Pericardium (tissue), 1 donor: ENCODE data around the genes NCR2 and PPP2R5D.

DNA sequence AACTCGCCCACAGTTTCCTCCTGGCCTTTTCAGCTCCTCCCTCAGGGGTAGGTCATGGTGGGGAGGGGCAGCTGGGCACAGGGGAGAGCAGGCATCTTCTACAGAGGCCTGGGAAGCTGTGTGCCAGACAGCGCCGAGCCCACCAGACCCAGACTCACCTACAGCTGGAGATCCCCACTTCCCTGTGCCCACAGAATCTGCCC is at the start of gene NCR2:
TSS of gene NCR2 (plus strand) at position 90 of the 203 bp plus-strand sequence.
- RRBS = no CpG with 5 or more reads among the region's 3 CpGs

- RRBS = no CpG with 5 or more reads among the region's 11 CpGs
Measured at GRCh38 chr6:41563015-41563867, 17.1 kb downstream of the FOXP4 start.

GRCh38 chr6:41638943-41639673 is 840 bp downstream of the MDFI start:
- RRBS = 33% methylated on average over 5 of the region's 36 CpGs

- RRBS = no CpG with 5 or more reads among the region's 10 CpGs
Measured at GRCh38 chr6:41655812-41656178, 17.5 kb downstream of the MDFI start.

- RRBS = no CpG with 5 or more reads among the region's 29 CpGs
Measured at GRCh38 chr6:41723244-41724327, 11.8 kb downstream of the TFEB start.

GRCh38 chr6:41736076-41736452 is 656 bp upstream of the TFEB start:
- RRBS = no CpG with 5 or more reads among the region's 3 CpGs

- RRBS = no CpG with 5 or more reads among the region's 7 CpGs
Measured at GRCh38 chr6:41789144-41790203, 2.0 kb downstream of the TOMM6 start.

DNA sequence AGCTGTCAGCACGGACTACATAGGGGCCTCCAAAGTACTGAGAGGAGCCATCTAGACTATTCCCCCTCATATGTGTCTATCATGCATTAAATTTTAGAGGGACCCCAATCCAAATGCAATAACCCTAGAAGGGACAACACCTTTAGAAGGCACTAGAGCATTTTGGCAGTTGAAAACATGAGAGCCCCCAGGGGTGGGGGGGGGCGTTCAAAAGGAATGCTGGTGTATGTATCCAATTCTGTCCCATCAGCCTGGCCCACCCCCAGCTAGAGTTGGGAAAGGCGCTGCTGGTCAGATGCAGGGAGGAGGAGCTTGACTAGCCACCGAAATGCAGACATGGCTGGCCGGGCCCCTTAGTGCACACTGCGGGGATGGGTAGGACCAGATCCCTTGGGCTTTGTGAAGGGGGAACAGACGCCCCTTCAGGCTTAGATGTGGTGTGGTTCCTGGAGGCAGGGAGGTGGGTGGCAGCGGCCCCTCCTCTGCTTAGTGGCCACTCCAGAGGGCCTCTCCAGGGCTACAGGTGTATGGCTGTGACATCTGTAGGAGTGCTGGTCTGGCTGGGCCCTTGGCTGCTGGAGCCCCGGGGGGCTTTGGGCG is 6.1 kb downstream of the CCND3 start:
- RRBS = no CpG with 5 or more reads among the region's 10 CpGs

DNA sequence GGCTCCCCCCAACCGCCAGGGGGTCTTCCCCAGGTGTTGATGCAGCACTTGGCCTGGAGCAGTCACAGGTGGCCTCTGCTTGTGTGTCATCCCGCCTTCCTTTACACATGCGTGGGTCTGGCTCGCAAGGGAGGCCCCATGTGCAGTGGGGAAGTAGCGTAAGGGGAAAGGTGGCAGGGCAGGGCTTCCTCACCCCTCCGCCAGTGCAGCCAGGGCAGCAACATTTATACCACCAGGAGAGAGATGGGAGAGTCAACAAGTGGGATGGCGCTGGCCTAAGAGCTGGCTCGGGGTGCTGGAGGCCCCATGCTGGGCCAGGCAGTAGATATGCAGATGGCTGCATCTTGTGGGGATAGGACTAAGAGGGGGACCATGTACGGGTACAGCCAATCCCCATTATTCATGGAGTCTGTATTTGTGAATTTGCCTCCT is 27.7 kb upstream of the TAF8 start:
- RRBS = no CpG with 5 or more reads among the region's 9 CpGs

DNA sequence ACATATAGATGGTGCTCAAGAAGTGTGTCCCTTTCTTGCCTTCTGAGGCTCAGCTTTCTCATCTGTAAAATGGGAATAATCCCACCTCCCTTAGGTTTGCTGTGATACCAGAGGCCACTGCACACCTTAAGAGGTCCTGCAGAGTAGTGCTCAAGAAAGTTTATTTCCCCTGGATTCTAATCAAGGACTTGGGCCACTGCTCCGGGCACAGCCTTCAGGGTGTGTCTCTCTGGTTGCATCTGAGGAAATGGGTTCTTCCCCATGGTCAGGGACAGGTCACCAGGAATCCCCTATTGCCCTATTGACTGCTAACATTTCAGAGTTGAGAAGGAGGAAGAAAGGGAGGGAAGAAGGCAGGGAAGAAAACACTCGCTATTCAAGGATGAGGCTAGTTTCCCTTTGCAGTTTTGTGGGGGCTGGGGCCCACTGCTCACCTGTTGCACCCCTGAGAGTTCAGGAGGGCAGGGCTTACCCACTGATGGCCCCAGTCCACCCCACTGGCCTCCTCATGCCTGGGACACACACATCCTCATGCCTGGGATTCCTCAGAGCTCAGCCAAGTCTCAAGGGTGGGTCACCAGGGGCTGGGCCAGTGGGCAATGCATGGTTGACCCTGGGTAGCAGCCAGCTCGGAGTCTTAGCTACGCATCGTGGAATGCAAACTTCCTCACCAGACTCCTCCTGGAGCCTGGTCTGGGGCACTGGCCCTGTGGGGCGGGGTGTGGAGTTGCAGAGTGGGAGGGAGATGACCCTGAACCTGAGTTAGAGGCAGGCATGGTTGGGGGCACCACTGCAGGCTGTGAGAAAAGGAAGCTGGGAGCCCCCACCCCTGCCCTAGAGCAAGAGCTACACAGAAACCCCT is 21.2 kb downstream of the C6orf132 start:
- RRBS = no CpG with 5 or more reads among the region's 6 CpGs

DNA sequence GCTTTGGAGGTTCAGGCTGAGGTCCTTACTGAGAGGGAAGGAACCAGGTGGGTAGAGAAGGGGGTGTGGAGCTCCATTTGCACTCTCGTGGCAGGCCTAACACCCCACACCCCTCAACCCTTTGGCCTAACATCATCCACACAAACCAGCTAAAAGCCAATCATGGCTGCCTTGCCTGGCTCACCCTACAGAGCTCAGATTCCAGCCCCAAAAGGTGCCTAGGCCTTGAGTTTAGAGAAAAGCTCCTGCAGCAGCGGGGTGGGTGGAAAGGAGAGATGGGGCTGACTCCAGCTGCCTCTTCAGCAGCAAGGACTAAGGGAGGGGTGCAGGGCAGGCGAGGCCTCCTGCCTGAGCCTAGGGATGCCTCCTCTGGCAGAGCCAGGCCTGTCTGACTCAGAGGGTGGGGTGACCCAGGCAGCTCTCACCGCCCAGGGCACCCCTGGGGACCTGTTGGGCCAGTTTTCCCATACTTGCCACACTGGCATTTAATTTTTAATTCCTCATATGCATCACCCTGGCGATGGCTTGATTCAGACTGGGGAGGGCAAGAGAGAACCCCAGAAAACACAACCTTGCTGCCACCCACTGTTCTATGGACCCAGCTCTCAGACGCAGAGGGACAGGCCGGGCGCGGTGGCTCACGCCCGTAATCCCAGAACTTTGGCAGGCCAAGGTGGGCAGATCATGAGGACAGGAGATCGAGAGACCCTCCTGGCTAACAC is 19.8 kb downstream of the C6orf132 start:
- RRBS = no CpG with 5 or more reads among the region's 12 CpGs

DNA sequence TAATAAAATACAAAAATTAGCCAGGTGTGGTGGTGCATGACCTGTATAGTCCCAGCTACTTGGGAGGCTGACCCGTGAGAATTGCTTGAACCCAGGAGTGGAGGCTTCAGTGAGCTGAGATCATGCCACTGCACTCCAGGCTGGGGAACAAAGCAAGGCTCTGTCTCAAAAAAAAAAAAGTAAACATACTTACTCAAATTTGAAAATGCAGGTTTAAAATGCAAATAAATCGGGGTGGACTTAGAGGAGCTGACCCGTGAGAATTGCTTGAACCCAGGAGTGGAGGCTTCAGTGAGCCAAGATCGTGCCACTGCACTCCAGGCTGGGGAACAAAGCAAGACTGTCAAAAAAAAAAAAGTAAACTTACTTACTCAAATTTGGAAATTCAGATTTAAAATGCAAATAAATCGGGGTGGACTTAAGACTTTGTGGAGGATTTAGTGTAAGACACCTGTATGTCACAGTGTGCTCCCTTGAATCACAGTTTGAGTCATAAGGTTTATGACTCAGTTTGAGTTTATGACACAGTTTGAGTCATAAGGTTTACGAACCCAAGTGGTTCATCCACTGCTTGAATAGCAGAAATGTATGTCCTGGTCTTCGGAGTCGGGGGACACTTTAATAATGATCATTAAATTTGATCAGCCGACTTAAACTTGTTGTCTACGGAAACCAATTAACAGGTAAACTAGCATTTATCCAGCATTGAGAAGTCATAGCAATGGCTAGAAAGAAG is 6.7 kb upstream of the MRPS10 start:
- RRBS = no CpG with 5 or more reads among the region's 10 CpGs

GRCh38 chr6:42316475-42317268 is 99.0 kb upstream of the MRPS10 start:
- RRBS = no CpG with 5 or more reads among the region's 5 CpGs

DNA sequence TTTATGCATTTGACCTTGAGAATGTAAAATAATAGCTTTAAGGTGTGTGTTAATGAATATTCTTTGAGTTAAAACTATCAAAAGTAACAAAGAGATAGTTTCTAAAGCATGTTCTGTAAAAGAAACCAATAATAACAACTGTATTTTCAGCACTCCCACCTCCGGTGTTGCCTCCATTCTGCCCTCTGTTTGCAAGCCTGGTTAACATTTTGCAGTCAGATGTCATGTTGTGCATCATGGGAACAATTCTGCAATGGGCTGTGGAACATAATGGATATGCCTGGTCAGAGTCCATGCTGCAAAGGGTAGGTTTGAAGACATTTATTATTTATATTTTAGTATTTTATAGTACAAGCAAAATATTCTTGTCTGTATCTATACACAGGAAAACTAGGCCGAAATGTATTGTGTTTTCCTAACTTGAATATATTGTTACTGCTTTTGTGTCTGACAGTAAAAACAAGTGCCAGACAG is 70.0 kb downstream of the PRPH2 start:
- RRBS = no CpG with 5 or more reads among the region's 2 CpGs

DNA sequence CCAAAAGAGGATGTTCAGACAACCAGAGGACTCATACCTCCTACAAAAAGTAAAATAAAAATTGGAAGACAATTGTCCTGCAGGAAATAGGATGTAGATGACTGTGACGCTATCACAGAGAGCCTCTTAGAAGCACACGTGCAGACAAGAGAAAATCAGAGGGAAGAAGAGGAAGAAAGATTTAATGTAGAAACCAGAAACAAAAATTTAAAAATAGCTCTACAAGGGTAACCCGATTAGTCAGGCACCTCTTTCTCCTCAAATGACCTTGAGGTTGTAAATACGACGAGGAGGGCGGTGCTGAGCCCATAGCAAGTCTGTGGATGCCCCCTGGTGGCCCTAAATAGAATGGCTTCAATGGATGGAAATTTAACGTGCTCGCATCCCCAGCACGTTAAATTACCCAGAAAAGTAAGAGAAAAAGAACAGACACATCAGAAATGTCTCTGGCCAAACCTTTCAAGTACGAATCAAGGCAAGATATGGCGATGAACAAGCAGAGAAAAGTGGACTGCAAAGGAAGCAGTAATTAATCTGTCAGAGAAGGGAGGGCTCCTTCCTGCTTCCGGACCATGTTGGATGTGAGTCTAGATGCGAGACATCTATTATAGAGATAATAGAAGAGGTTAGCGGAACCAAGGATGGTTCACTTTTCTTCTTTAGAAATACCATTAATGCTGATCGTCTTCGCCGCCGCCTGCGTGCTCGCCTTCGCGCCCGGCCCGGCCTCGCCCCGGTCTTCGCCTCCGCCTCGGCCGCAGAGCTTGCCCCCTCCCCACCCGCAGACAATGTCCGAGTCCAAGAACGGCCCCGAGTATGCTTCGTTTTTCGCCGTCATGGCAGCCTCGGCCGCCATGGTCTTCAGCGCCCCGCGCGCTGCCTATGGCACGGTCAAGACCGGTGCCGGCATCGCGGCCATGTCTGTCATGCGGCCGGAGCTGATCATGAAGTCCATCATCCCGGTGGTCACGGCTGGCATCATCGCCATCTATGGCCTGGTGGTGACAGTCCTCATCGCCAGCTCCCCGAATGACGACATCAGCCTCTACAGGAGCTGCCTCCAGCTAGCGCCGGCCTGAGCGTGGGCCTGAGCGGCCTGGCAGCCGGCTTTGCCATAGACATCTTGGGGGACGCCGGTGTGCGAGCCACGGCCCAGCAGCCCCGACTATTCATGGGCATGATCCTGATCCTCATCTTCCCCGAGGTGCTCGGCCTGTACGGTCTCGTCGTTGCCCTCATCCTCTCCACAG is 4.5 kb upstream of the PRPH2 start:
- RRBS = 11% methylated on average over 5 of the region's 71 CpGs

- RRBS = no CpG with 5 or more reads among the region's 1 CpG
Measured at GRCh38 chr6:42784278-42784550, 2.4 kb downstream of the BICRAL start.

DNA sequence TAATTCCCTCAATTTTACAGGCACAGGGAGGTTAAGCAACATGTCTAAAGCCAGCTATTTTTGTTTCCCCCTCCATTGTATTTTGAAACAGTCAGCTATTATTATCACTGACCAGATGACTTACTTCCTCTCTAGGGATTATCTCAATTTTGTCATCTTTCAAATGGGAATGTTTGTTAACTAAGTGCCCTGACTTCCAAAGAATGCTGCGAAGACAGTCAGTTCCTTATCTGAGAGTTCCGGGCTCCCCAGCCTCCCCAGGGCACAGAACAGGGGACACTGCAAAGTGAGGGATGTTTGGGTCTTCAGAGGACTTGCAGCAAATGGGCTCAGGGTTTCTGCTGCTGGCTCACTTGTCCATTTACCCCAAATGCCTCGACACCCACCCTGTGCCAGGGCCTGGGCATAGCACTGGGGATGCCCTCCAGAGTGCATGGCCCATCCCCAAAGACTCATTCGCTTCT is 5.5 kb upstream of the CNPY3 start:
- RRBS = no CpG with 5 or more reads among the region's 4 CpGs

GRCh38 chr6:42983890-42985120 is at the start of gene PPP2R5D:
Gene PPP2R5D (plus strand): TSS chr6:42984570.
- RRBS = 1% methylated on average over 21 of the region's 66 CpGs

GRCh38 chr6:43014983-43015385 is 935 bp downstream of the KLHDC3 start:
- RRBS = no CpG with 5 or more reads among the region's 2 CpGs

DNA sequence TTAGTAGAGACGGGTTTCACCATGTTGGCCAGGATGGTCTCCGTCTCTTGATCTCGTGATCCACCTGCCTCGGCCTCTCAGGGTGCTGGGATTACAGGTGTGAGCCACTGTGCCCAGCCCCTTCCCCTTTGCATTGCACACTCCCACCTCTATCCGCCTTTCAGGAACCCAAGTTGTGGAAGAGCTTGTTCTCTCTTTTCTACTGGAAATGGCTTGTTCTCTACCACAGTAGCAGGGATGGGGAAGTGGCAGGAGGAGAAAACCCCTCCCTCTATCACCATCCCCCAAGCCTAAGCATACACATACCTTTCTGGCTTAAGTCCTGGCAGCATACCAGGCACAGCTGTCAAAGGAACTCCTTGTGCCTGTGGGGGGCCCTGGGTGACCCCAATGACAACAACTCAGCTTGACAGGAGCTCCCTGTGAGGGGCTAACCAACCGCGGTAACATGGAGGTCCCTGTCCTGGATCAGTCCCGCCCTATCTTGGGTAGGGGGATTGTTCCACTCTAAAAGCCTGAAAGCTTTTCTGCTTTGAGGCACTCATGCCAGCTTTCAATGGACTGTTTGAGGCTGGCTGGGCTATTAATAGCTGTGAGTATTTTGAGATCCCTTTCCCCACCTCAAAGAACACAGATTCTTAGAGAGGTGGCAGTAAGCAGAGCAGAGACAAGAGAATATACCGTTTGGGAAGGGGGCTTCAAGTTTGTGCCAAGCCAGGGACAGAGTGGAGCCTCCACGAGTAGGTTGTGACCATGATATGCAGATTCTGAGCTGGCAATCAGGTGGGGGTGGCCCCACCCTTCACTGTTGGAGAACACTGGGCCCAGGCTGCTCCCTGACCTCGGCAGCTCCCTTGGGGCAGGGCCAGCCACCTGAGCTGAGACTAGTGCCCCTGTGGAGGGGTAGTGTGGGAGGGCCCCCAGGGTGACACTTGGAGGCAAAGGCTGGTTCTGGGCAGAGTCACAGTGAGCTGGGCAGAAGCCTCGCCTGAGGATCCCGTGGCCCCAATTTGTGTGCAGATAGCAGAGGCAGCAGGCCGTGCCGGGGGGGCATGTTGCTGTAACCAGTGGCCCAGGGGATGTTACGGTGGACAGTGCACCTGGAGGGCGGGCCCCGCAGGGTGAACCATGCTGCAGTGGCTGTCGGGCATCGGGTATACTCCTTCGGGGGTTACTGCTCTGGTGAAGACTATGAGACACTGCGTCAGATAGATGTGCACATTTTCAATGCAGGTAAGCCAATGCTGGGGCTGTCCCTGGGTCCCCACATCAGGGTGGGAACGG is 2.5 kb downstream of the KLHDC3 start:
- RRBS = no CpG with 5 or more reads among the region's 23 CpGs